ENCODE measurements around a stretch of chr12.

- PRO-cap, result no peak
- RAMPAGE, long total RNA, 4 experiments, result no peak in any of the 4 experiments
These were observed 42.1 kb downstream of the ELK3 start for GRCh38 chr12:96236190-96236832.

- PRO-cap, result unidirectional peak, plus-strand start at chr12:96249471
- RAMPAGE, long total RNA, 4 experiments, result no peak in any of the 4 experiments
These were observed 55.1 kb downstream of the ELK3 start for GRCh38 chr12:96249120-96249757.

- PRO-cap, result no peak
- RAMPAGE, long total RNA, 4 experiments, result no peak in any of the 4 experiments
These were observed 84.3 kb downstream of the CDK17 start for GRCh38 chr12:96315609-96316652.

DNA sequence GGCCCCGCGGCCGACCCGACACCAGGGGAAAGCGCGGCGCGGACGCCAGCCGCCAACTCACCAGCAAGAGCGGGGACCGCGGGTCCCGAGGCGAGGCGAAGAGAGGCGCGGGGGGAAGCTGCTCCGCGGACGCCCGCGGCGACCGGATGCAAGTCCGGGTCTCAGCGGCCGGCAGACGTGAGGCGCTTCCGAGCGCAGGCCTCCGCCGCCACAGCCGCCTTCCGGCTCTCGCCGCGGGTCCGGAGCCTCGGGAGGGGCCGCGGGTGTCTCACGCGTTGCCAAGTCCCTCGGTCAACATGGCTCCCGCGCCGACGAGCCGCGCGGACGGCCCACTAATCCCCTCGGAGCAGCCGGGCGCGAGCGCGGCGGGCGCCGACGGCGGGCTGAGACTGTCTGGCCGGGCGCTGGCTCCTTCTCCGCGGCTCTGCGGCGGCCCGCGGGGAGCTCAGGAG, 288 bp downstream of the CDK17 start:
- PRO-cap, result bidirectional peak, plus-strand start at position 72 of the sequence, minus-strand start at position 230 of the sequence; bidirectional peak, plus-strand start outside the sequence, minus-strand start at position 426 of the sequence
- RAMPAGE, long total RNA, 4 experiments, result start-site peak on the minus strand in 1 of 4 experiments, centred at position 206 of the sequence, 60 reads per replicate

GRCh38 chr12:97305987-97306498, 399.0 kb downstream of the NEDD1 start:
- PRO-cap, result no peak
- RAMPAGE, long total RNA, 4 experiments, result no peak in any of the 4 experiments

DNA sequence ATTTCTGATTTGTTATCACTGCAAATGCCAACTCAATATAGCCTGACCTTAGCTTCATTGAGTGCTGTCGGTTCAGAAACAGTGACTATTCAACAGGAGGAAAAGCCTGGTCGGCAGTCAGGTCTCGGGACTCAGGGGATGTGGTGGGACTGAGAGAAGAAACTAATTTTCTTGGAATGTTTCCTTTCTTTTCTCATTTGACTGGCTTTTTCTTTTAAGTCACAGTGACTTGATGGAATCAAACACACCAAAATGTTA, 549.7 kb downstream of the NEDD1 start:
- PRO-cap, result no peak
- RAMPAGE, long total RNA, 4 experiments, result no peak in any of the 4 experiments

- PRO-cap, result no peak
- RAMPAGE, long total RNA, 4 experiments, result no peak in any of the 4 experiments
These were observed 605.4 kb downstream of the NEDD1 start for GRCh38 chr12:97512289-97512974.

GRCh38 chr12:98490242-98490858, 25.0 kb upstream of the TMPO start:
- PRO-cap, result no peak
- RAMPAGE, long total RNA, 4 experiments, result no peak in any of the 4 experiments

GRCh38 chr12:98514021-98514267, 1.4 kb upstream of the TMPO start:
- PRO-cap, result no peak
- RAMPAGE, long total RNA, 4 experiments, result no peak in any of the 4 experiments

DNA sequence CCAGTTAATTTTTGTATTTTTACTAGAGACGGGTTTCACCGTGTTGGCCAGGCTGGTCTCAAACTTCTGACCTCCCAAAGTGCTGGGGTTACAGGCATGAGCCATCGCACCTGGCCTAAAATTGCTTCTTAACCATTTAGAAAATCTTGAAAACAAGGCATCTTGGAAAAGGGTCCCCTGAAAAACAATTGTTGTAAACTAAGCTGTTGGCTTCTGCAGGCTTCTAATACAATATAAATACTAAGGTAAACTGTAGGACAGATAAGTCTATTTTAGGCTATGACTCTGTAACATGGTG, 19.6 kb upstream of the SLC25A3 start:
- PRO-cap, result no peak
- RAMPAGE, long total RNA, 4 experiments, result no peak in any of the 4 experiments

- PRO-cap, result no peak
- RAMPAGE, long total RNA, 4 experiments, result no peak in any of the 4 experiments
These were observed 15.1 kb upstream of the SLC25A3 start for GRCh38 chr12:98578344-98578800.

GRCh38 chr12:98578801-98579379, 14.6 kb upstream of the SLC25A3 start:
- PRO-cap, result bidirectional peak, plus-strand start at chr12:98579098, minus-strand start at chr12:98579017
- RAMPAGE, long total RNA, 4 experiments, result no peak in any of the 4 experiments

DNA sequence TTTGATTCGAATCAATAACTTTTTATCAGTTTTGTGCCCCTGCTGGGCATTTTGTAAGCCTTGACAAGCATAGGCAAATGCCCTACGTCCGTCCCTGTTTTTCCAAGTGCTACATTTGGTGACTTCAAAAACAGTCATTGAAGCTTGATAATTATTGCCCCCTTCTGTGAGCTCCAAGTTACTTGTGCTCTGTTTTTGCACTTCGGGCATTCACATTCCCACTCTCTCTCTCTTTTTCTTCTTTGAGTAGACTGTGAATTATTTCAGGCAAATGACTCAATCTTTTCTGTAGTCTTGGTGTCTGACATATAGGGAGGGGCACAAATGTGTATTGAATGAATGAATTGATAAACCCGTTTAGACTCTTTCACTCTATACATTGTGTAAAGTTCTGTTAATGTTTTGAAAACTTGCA, 1.2 kb downstream of the APAF1 start:
- PRO-cap, result no peak
- RAMPAGE, long total RNA, 4 experiments, result no peak in any of the 4 experiments

GRCh38 chr12:99609863-99610175, 37.7 kb upstream of the GARIN6 start:
- PRO-cap, result no peak
- RAMPAGE, long total RNA, 4 experiments, result no peak in any of the 4 experiments

GRCh38 chr12:100107384-100108104, 35.1 kb downstream of the BLTP3B start:
- PRO-cap, result no peak
- RAMPAGE, long total RNA, 4 experiments, result no peak in any of the 4 experiments

- PRO-cap, result no peak
- RAMPAGE, long total RNA, 4 experiments, result no peak in any of the 4 experiments
These were observed 28.6 kb downstream of the ACTR6 start for GRCh38 chr12:100229171-100229719.

GRCh38 chr12:100410452-100410687, 53.5 kb downstream of the SLC17A8 start:
- PRO-cap, result no peak
- RAMPAGE, long total RNA, 4 experiments, result start-site peak on the plus strand in 3 of 4 experiments, at chr12:100410583-100410623 at its widest, 15 to 122 reads per replicate

DNA sequence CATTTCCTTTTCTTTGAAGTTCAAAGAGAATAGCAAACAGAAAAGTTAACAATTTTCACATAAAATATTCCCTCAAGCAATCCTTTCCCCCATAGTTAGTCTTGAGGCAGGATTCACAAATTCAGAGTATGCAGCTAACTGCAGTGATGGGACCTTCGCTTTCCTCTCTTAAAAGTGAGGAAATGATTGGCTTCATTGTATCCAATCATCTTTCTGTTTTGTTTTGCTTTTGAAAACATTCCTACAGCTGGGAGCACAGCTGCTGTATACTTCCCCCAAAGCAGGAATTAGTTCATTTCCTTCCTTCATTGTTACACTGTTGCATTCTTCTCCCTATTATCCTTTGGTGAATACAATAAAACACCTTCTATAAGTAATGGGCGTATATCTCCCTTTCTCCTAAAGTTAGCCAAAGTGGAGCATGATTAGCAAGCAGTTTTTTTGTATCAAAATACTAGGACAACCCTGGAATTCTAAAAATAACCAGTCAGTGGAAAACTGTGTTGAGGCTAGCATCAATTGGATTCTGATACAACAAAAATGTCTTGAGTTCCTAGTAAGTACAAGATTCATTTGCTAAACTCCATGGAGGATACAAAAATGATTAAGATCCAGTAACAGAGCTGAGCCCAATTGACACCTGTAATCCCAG, 9.3 kb upstream of the GAS2L3 start:
- PRO-cap, result no peak
- RAMPAGE, long total RNA, 4 experiments, result no peak in any of the 4 experiments

DNA sequence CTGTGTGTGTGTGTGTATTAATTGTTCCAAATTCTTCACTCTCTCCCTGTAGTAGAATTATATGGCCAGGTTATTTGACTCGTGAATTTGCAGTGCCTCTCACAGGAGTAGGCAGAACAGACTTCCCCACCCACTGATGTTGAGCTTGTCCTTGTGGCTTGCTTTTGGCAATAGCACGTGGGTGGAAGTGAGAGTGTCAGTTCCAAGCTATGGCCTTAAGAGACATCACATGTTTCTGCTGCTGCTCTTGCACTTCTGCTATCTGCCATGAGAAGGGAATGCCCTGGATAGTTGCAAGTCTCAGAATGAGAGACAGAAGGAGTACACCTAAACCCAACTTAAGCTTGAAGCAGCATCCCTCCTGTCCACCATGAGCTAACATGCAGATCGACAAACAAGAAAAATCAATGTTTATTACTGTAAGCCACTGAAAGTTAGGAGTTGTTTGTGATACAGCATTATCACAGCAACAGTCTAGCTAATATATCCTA, 6.2 kb upstream of the GAS2L3 start:
- PRO-cap, result no peak
- RAMPAGE, long total RNA, 4 experiments, result no peak in any of the 4 experiments

DNA sequence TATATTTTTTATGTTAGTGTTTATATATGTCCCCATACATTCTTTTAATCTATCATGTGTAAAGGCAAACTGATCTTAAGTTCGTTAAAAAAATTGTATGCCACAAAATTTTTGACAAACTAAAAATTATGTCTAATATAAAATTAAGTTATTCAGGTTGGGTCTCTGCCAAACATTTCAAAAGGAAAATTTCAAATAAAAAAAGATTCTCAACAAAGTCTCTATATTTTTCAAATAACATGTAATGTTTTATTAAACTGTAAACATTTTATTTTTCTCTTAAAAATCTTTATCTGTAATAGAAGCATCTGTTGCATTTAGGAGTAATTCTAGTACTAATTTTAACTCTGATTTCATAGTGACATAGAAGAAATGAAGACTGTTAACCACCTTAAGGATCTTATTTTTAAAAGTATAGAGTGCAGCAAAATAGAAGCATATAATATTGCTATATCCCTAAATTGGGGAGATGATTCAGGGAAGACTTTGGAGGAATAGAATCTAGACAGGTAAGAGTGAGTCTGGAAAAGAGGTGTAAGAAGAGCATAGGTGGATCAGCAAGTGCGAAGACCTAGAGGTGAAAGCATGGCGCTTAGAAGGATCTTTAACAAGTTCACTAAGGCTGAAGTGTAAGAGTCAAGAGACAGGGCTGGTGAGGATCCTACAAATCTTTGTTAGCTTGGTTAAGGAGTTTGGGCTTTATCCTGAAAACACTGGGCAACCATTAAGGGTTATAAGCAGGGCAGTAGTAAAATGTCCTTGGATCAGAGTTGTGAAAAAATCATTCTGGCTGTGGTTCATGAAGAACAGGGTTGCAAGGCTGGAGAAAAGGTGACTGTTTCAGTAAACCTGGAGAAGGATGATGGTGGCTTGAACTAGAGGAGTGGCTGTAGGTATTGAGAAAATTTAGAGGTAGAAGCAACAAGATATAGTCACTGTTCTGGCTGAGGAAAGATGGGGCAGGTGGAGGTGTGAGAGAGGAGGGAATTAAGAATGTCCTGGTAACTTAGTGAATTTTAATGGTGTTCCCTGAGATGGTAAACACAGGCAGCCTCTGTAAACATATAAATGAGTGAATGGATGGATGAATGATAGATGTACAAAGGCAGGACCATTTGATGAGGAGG, 4.2 kb downstream of the GAS2L3 start:
- PRO-cap, result no peak
- RAMPAGE, long total RNA, 4 experiments, result start-site peak on the plus strand in 2 of 4 experiments, centred at positions 204 to 703 of the sequence, 5 to 11 reads per replicate